Fibroblast of the aortic adventitia (primary cell): ENCODE measurements around the genes MYBBP1A and ALOX15.

GRCh38 chr17:3810061-3810427 lies 9.1 kb upstream of the ITGAE start:
- CAGE, long polyA plus RNA: no peak

DNA sequence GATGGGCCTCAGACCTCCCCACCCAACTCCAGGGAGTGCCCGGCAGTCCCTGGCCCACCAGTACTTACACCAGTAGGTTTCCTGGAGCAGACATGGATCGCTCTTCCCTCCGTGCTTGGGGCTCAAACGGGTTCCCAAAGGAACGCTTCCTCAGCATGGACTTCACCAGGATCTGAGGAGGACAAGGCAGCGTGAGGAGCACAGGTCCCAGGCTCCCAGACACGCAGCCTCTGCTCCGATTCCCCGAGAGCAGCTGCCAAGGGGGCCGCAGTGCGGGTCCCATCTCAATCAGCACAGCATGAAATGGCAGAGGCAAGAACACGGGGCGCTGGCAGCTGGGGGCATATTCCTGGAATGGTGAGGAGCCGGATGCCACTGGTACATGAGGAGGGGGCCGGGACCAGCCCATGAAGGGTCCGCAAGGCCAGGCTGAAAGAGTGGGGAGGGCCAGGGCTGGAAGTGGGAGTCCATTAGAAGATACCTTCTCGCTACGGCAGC lies 19.8 kb upstream of the NCBP3 start:
- CAGE, long polyA plus RNA: no peak

GRCh38 chr17:3903280-3904446 lies 10.8 kb upstream of the CAMKK1 start:
- CAGE, long polyA plus RNA: no peak

GRCh38 chr17:3913435-3913880 lies 2.8 kb downstream of the P2RX1 start:
- CAGE, long polyA plus RNA: no peak

DNA sequence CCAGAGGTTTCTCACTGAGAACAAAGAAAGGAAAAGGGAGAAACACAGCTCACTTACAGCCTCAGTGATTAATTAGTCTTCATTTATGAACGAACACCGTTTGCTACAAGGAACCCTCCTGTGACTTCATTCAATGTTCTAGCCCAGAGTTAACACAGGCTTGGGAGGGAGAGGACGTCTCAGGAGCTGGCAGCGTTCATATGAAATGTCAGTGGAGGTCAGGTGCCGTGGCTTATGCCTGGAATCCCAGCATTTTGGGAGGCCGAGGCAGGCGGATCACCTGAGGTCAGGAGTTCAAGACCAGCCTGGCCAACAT lies 16.5 kb upstream of the ATP2A3 start:
- CAGE, long polyA plus RNA: no peak

GRCh38 chr17:4019491-4020091 lies 55.4 kb upstream of the ATP2A3 start:
- CAGE, long polyA plus RNA: no peak

DNA sequence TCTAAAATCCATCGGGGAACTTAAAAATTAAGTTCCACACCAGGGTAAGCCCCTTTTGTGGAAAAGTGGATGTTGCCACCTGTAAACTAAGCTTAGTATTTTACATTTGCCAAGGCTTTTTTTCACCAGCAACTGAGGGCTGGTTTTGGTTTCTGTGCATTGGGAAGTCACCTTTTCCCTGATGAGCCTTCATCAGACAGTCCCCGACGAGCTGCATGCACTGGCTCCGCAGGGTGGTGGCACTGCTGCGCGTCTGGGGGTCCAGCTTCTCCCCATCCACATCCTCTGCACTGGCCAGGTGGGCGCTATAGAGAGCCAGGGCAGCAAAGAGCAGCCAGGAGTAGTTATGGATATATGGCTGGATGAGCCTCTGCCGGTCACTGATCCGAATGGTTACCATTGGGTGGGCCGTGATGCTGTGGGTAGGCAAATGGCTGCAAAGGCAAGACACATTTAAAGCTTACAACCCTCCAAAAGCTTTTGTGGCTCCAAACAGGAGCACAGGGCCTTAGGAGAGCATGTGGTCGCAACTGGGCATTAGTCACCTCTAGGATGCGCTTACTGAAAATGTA lies 86.5 kb upstream of the ATP2A3 start:
- CAGE, long polyA plus RNA: no peak

- CAGE, long polyA plus RNA: no peak
Observed at GRCh38 chr17:4062075-4062775, 80.6 kb downstream of the ZZEF1 start.

DNA sequence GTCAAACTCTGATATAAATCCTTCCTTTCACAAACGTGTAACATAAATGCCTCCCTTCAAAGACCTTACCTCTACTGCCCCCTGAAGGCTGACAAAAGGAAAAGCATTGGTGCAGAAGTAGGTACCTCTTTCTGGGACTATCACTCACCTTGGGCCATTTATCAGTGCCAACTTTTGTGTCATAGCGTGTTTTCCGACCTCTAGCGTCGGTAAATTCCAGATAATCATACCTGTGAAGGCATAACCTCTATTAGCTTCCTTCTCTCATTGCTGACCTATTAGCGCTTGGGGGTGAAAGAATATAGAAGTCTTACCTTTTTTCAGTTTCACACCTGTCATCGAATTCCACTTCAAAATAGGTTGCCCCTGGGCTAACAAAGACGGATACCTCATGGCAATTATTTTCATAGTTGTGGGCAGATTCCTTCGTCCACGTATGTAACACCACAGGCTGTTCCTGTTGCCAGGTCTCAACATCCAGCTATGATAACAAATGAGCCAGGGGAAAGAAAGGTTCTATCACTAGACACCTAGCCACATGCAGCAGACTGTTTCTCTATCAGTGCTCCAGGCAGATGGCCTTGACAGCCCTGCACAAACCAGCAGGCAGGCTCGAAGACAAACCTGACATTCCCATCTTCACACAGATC lies 67.8 kb downstream of the ZZEF1 start:
- CAGE, long polyA plus RNA: no peak

- CAGE, long polyA plus RNA: no peak
Observed at GRCh38 chr17:4144549-4144840, 1.5 kb downstream of the CYB5D2 start.

DNA sequence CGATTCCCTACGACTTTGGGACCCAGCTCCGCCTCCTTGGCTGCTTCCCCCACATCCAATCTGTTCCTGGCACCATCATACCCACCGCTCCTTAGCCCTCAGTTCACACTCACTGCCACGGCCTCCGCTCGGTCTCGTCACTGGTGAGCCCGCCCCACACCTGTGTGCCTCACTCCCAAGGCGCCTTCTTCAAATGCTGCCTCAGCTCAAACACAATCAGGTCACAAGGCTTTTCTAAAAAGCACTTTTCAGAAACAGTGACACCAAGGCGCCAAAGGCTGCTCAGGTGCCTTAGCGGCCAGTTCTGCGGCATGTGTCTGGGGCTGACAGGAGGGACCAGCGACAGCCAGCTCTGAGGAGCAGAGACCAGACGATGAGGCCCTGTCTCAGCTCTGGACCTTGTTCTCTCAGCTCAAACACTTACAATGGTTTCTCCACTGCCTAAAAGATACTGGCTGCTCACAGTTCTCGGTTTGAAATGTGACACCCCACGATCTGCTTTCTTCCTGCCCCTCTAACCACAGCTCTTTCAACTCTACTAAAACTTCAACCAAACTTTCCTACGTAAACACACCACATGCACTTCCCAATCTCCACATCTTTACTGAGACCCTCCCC lies 33.1 kb downstream of the CYB5D2 start:
- CAGE, long polyA plus RNA: no peak

GRCh38 chr17:4234328-4234976 lies 29.3 kb downstream of the ANKFY1 start:
- CAGE, long polyA plus RNA: no peak

DNA sequence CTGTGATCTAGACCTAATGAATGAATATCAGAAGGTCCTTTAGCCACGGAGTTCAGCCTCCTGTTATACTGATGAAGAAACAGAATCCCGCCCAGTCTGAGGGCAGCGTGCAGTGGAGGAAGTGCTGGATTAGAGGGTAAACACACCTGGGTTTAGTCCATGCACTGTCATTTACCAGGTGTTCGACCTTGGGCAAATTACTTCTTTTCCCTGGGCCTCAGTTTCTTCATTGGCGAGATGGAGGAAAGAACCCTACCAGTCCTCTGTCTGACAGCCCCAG lies 2.3 kb upstream of the SPNS2 start:
- CAGE, long polyA plus RNA: no peak

DNA sequence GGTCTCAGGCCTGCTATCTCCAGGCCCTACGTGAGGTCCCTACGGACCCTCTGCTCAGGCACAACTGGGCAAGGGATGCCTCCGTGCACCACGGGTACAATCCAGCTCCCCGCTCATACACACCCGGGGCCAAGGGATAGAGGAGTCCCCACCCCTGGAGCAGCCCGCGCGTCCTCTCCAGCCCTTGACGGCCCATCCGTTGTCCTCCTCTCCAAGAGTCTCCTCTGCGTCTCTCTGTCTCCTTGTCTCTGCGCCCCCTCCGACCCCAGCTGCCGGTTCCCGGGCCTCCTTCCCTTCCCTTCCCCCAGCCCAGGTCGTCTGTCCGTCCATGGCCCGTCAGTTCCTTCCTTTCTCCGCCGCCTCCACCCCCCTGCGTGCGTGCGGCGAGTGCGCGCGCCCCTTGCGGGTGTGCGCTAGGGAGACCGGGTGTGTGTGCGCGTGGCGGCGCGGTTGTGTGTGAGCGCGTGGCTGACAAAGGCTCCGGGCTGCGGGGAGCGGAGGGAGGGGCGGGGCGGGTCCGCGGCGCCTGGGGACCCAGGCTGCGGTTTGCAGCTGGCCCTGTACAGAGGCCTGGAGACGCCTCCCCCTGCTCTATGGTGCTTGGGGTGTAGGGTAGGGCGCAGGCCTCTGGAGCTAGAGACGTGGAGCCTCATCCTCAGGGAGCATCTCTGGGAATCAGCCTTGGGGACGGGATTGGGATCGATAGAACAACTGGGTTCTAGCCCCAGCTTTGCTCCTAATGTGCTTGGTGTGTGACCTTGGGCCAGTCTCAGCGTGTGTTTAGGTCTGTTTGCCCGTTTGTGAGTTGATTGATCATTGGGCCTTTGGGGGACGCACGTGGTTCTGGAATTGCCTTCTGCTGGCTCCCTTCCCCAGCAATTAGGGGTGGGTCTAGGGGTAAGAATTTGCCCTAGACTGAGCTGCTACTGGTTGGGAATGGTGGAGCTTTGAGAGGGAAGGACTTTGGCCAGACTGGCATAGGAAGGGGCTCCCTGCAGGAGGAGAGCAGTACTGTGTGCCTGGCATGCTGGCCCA lies 1.1 kb downstream of the SPNS2 start:
- CAGE, long polyA plus RNA: no peak

DNA sequence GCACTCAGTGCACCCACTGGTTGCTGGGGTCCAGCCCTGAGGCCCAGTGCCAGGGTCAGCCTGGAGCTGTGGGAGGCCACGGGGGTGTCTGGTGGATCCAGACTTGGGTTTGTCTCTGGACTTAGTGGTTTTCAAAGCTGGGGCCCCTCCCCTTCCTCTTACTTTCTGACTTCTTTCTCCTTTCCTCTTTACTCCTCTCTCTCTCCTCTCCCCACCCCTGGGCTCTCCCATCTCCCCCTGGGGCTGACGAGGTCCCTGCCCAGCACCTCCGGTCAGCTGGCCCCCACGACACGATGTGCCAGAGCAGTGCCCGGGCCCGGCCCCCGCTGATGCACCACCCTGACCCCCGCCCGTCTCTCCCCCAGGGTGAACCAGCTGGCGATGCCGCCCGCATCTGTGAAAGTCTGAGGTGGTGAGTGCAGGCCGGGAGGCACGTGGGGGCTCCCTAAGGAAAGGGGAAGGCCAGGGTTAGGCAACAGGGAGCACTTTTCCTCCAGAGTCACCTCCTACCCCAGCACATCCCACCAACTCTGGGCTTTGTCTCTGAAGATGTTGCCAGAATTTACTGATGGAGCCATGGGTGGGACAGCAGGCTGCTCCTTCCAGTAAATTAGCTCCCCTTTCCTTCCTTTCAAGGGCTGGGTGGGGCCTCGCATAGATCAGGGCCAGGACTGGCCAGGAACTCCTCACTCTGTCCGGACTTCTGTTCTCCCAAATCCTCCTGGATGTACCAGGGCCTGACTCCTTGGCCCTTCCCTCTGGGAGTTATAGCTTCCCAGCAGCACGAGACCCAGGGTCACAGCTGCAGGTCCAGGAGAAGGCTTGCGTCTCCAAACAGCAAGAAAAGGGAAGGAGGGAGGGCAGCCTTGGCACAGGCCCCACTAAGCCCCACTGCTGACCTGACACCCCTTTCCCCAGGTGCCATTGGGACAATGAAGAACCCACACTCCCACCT lies 18.4 kb downstream of the MYBBP1A start:
- CAGE, long polyA plus RNA: no peak

DNA sequence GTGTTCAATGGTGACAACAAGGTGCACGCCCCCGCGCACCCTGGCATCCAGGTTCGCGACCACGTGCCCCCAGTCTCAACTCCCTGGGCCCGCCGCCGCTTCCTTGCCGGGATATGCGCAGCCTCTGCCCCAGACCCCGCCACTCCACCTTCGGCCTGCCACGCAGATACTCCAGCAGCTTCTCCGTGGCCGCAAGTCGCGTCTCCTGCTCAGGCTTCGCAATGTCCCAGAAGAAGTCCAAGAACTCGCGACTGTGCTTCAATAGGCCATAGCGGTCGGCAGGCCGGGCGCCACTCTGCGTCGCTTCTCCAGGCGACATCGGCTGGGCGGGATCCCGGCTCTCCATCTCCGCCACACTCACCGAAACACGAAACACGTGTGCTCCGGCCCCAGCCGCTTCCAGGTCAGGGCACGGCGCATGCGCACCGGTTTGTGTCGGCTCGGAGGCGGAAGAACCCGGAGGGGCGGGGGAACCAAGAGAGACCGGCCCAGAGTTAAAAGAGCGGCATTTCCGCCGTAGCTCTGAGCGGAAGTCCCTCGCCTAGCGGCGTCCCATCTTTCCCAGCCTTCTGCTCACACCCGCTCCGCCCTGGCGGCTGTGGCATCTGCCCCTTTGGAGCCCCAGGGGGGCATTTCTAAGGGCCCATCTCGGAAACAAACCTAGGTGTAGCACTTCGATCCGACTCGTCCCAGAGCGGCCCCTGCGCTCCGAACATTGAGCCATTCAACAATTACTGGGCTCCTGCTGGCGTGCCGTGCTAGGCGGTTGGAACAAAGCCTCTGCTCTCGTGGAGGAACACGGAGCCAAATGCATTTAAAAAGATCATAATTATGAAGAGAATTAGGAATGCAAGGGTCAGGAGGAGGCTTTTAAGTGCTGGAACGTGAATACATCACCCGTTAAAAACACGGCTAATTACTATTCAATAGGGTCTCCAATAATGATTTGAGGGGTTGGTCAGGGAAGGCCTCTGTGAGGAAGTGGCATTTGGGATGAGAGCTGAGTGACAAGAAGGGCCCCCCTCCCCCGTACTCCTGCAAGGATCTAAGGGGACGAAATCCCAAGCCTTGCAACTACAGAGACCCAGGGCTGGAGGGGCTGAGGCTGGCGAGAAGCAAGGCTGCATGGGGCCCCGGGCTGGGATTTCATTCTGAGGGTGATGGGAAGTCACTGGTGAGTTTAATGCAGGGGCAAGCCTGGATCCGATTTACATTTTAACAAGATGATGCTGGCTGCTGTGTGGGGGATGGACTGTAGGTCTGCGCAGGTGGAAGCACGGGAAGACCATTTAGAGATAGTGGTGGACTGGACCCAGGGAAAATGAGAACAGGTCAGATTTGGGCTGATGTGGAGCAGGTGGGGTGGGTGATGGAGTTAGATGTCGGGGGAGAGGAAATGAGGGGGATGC lies at the start of gene MYBBP1A:
TSS of gene MYBBP1A (minus strand) at position 406 of the 1,409 bp plus-strand sequence.
- CAGE, long polyA plus RNA: no peak

DNA sequence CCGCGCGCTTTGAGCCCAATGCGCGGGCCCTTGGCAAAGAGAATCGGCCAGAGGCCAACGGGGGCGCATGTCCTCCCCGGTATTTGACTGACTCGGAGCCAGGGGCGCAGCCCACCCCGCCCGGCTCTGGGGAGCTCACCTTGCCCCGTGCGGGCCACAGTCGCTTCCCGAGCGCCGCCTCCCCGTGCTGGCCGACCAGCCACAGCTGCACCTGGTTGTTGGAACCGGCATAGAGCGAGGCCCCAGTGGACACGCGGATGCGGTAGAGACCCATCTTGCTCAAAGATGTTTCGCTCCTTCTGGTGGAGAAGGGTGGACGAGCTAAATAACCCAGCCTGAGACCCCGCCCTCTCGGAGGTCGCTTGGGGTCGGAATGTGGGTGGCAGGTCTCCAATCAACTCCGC lies at the start of gene ALOX15:
TSS of gene ALOX15 (minus strand) at position 301 of the 404 bp plus-strand sequence.
- CAGE, long polyA plus RNA: no peak

DNA sequence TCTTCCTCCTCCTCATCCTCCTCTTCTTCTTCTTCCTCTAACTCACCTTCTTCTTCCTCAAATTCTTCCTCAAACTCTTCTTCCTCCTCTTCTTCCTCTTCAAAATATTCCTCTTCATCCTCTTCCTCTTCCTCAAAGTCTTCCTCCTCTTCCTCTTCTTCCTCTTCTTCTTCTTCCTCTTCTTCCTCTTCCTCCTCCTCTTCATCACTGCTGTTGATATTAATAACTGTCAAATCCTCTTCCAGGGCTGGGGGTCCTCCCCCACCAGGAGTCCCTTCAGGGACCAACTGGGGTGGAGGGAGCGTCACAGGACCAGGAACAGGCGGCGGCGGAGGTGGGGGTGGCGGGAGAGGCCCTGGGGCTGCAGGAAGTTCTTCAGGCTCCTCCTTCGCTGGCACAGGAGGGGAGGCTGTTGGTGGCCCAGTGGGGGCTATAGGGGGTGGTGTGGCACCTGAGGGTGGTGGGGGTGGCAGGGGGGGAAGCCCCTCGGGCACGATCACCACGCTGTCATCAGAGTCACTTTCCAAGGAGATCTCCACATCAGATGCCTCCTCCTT lies 30.7 kb upstream of the ALOX15 start:
- CAGE, long polyA plus RNA: no peak

DNA sequence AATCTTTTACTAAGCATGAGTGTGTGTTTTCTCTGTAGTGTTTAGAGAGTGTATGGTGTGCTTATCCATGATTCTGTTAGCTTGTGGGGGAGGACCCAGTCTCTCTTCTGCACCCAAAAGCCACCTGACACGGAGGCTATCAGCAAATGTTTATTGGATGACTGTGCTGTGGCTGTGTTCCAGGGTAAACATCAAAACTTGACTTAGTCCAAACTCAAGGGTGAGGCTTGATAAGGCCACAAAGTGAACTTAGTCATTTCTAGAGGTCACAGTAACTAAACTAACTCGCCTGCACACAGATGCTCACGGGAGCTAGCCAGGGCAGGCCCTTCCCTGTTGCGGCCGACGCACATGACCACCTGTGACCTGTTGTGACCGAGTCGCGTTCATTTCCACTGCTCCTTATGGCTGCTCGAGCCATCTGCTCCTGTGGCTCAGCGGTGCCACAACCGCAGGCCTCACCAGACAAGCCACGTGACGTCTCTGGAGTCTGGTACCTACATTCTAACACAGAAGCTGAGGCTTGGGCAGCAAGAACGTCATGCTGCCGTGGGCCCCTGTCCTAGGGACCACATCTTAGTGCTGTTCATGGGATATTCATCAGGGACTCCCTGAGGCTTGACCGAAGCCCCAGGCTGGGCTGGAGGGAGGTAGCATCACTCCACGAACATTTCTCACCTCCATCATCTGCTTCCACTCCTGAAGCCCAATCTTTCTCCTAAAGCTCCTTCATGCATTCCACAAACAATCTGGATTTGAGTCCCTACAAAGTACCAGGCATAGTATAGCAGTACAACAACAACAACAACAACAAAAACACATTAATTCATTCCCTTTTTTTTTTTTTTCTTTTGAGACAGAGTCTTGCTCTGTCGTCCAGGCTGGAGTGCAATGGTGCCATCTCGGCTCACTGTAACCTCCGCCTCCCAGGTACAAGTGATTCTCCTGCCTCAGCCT lies 9.5 kb upstream of the MED11 start:
- CAGE, long polyA plus RNA: no peak

GRCh38 chr17:4806510-4806781 lies 506 bp upstream of the PLD2 start:
- CAGE, long polyA plus RNA: no peak